Temporal lobe (tissue), 2 donors: ENCODE data around the gene FADS3.

GRCh38 chr11:61587308-61588627 is 6.9 kb upstream of the SYT7 start:
- RAMPAGE, long total RNA, result no peak

GRCh38 chr11:61588628-61589102 is 7.8 kb upstream of the SYT7 start:
- RAMPAGE, long total RNA, result no peak

DNA sequence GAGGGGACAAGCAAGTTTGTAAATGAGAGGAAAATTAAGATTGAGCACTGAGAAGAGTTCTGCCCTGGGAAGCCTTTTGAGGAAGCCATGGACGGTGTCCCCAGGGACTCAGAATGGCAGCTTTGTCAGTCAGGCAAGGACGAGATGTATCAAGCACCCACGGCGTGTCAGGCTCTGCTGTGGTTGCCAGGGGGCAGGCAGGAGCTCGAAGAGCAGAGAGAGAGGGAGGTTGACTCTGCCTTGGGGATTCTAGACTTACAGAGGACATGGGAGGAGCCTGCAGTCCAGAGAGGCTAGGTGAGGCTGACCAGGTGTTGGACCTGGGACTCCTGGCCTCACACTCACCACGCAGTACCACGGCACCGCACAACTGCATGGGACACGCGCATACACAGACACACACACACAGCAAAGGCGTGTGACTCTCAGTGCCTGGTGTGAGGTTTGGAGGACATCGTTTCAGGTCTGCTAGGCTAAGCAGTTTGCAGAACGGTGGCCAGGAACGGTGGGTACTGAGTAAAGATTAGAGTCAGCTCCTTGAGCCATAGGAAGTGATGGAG is 29.2 kb upstream of the SYT7 start:
- RAMPAGE, long total RNA, result no peak

DNA sequence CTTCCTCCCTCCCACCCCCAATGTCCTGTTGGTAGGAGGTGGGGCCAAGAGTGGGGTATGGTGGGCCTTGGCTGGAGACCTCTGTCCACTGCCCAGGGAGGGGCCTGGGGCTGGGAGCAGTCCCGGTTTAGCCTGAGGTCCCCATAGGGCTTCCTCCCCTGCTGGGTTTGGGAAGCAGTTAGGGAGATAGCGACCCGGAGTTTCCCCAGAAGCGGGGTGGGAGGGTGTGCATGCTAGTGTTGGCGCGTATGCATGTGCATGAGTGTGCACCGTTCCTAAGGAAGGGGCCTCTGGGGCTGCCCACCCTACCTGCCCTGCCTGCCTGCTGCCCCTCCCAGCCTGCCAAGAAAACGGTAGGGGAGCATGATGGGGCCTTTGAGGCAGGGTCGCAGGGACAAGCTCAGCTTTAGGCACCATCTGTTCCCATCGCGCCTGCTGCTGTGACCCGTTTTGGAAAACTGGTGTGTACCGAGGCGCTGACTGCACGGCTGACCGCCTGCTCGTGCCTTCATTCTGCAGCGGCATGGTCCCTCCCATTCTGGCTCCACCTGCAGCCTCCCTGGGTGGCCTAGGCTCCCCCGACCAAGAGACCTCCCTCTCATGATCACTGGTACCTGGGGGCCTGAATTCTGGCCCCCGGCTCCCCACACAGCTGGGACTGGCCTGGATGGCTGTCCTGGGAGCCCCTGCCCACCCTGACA is 6.8 kb upstream of the MYRF start:
- RAMPAGE, long total RNA, result no peak

GRCh38 chr11:61804111-61804828 is 11.6 kb downstream of the FEN1 start:
- RAMPAGE, long total RNA, result no peak

GRCh38 chr11:61833465-61834043 is 5.5 kb downstream of the FADS2 start:
- RAMPAGE, long total RNA, result no peak

- RAMPAGE, long total RNA, result no peak
Measured at GRCh38 chr11:61869491-61870334, 21.6 kb downstream of the FADS3 start.

GRCh38 chr11:61881598-61881936 is 9.8 kb downstream of the FADS3 start:
- RAMPAGE, long total RNA, result no peak

- RAMPAGE, long total RNA, result no peak
Measured at GRCh38 chr11:61887961-61888362, 3.4 kb downstream of the FADS3 start.

- RAMPAGE, long total RNA, result no peak
Measured at GRCh38 chr11:61891375-61892357, at the start of gene FADS3. Gene FADS3, minus strand, starts transcription at chr11:61891545.

- RAMPAGE, long total RNA, result no peak
Measured at GRCh38 chr11:61912353-61913016, 4.9 kb downstream of the RAB3IL1 start.

DNA sequence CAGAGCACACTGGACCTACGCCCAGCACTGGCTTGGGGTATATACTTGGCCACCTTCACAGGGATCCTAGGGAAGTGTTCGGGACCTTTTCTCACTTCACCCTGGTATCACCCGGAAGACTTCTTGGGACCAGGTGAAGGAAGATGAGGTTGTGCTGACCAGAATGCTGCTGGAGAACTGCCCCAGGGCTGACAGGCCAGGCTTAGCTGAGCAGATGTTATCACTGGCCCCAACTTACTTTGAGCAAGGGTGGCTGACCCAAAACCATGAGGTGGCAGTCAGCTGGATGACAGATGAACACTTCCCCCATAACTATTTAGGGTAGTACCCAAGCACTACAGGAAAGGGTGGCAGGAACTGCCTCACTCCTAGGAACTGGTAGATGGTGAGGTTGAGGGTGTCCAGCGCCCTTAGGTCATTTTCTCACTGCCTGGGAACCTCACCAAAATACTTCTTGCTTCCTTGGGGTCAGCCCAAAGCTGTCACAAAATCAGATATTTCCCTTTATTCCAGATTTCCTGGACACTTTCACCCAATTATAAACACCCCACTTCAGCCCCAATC is 4.3 kb downstream of the FTH1 start:
- RAMPAGE, long total RNA, result no peak

- RAMPAGE, long total RNA, result no peak
Measured at GRCh38 chr11:61975027-61975795, 7.8 kb upstream of the FTH1 start.

DNA sequence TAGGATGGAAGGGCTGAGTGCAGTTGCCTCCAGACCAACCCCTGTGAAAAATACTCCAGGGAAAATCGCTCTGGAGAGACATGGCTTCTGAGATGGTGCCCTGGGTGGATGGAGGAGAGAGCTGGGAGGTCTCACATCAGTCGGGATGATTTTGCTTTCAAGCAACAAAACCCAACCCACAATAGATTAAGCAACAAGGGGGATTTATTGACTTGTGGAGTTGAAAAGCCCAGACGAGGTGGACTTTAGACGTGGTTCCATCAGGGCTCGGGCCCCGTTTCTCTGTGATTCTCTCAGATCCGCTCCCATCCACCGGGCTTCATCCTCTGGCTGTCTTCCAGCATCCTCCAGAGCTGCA is 13.2 kb upstream of the FTH1 start:
- RAMPAGE, long total RNA, result no peak

GRCh38 chr11:61985672-61986418 is 18.4 kb upstream of the FTH1 start:
- RAMPAGE, long total RNA, result no peak

GRCh38 chr11:62146450-62146951 is 22.7 kb downstream of the INCENP start:
- RAMPAGE, long total RNA, result no peak

DNA sequence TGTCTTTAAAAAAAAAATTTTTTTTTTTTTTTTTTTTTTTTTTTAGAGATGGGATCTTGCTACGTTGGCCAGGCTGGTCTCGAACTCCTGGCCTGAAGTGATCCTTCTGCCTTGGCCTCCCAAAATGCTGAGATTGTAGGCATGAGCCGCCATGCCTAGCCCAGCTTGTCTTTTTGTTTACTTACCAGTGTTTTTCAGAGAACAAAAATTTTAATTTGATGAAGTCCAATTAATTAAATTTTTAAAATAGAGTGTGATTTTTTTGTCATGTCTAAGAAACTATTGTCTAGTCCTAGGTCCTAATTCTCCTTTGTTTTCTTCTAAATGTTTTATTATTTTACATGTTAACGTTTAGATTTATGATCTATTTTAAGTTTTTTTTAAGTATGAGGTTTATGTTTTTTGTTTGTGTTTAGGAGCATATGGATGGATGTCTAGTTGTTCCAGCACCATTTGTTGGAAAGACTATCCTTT is 29.9 kb downstream of the INCENP start:
- RAMPAGE, long total RNA, result no peak

GRCh38 chr11:62397888-62398592 is 20.8 kb upstream of the SCGB1A1 start:
- RAMPAGE, long total RNA, result no peak

- RAMPAGE, long total RNA, result no peak
Measured at GRCh38 chr11:62419591-62419926, 726 bp downstream of the SCGB1A1 start.

GRCh38 chr11:62444090-62445323 is 25.7 kb downstream of the SCGB1A1 start:
- RAMPAGE, long total RNA, result no peak